ENCODE measurements around the genes USP17L11, USP17L26, USP17L27 and WDR1.

DNA sequence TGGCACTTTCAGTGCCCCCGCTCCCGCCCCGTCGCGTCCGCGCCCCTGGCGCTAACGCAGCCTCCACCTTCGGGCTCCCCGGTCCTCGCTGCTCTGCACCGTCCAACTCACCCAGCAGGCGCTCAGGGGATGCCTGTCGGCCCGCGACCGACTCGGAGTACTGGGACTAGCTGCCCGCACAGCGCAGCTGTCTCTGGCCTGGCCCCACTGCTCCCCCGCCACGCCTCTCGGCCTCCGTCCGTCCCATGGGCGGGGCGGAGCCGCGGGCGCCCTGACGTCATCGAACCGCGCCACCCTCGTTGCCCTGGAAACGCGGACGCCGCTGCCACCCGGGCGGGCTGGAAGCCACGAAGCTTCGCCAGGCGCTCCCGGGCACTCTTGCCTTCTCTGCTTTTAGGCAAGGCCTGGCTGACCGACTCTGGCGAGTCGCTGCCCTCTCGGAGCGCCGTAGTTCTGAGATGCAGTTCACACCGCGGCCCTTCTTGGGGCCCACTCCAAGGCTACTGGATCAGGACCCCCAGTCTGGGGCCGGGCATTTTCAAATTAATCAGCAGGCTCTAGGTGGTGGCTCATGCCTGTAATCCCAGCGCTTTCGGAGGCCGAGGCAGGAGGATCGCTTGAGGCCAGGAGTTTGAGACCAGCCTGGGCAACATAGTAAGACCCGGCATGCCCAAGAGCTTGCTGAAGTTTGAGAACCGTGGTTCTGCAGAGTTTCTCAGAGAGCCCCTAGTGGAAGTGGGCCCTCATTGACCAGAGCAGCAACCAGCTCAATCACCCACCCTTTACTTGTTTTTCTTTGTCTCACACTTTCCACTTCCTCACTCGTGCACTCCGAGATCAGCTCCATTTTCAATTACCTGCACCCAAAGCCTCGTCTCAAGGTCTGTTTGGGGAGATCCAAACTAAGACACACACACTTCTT is 12.0 kb downstream of the ACOX3 start:
- RRBS, 2 experiments: 1% methylated on average over 12 of the region's 64 CpGs

GRCh38 chr4:8473802-8474235 is 33.2 kb downstream of the TRMT44 start:
- RRBS, 2 experiments: no CpG with 5 or more reads among the region's 14 CpGs

DNA sequence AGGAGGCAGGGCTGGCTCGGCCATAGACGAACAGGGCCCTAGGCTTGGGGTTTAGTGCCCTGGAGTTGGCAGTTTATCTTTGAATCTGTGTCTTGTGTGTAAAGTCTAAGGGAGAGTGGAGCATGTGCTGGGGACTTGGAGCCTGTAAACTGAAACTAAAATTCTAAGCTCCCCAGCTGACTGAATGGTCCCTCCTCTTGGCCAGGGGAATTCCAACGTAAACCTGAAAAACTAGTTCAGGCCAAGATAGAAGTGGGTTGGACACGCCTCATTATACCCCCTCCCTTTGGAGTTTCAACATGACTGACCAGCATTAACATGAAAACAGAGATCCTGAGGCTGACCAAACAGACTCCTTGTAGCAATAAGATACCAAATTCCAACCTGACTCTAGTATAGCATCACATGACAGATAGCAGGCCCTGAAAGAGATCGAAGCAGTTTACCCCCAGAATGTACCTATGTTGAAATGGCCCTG is 46.0 kb upstream of the GPR78 start:
- RRBS, 2 experiments: no CpG with 5 or more reads among the region's 5 CpGs

GRCh38 chr4:8558443-8558938 is 21.7 kb upstream of the GPR78 start:
- RRBS, 2 experiments: no CpG with 5 or more reads among the region's 12 CpGs

GRCh38 chr4:9215253-9215686 is at the start of gene USP17L11:
Gene USP17L11 (plus strand): TSS chr4:9215405.
- RRBS, 2 experiments: no CpG with 5 or more reads among the region's 17 CpGs

- RRBS, 2 experiments: no CpG with 5 or more reads among the region's 21 CpGs
Observed at GRCh38 chr4:9334379-9334940, at the start of gene USP17L26. Gene USP17L26 (plus strand): TSS chr4:9334658.

- RRBS, 2 experiments: no CpG with 5 or more reads among the region's 20 CpGs
Observed at GRCh38 chr4:9343975-9344425, at the start of gene USP17L27. Gene USP17L27 (plus strand): TSS chr4:9344148.

DNA sequence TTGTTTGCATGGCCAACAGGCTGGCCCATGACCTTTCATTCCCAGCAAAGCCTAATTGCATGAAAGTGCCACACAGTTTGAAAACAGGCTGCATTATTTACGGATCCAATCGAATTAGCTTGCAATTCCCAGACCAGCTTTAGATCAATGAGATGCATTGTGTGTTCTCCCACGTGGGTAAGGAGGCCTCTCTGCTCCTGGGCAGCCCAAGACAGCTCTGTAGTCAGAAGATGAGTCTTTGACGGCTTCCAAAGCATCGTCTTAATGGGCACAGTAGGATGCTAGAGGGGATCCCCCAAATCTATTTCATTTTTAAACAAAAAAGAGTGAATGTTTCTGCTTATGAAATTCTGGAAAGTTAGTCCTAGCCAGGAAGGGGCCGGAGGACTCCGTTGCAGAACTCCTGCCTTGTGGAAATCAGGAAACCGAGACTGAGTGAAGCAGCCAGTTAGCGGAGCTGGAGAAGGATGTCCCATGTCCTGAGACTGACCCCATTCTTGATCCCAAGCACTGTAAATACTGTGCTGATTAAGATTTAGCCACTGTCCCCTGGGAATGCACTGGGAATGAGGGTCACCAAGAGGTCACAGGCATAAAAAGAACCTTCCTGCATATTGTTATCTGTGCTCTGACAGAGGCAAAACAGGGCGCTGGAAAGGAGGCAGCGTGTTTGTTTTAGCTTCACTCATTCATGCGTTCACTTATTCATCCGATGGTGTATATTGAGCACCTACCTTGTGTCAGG is 10.2 kb upstream of the SLC2A9 start:
- RRBS, 2 experiments: no CpG with 5 or more reads among the region's 13 CpGs

GRCh38 chr4:10074248-10075638 is 41.9 kb downstream of the WDR1 start:
- RRBS, 2 experiments: 88 to 91% methylated on average over 1 to 2 of the region's 34 CpGs

- RRBS, 2 experiments: no CpG with 5 or more reads among the region's 14 CpGs
Observed at GRCh38 chr4:10098691-10099212, 17.8 kb downstream of the WDR1 start.

GRCh38 chr4:10113778-10115083 is 2.4 kb downstream of the WDR1 start:
- RRBS, 2 experiments: no CpG with 5 or more reads among the region's 21 CpGs

DNA sequence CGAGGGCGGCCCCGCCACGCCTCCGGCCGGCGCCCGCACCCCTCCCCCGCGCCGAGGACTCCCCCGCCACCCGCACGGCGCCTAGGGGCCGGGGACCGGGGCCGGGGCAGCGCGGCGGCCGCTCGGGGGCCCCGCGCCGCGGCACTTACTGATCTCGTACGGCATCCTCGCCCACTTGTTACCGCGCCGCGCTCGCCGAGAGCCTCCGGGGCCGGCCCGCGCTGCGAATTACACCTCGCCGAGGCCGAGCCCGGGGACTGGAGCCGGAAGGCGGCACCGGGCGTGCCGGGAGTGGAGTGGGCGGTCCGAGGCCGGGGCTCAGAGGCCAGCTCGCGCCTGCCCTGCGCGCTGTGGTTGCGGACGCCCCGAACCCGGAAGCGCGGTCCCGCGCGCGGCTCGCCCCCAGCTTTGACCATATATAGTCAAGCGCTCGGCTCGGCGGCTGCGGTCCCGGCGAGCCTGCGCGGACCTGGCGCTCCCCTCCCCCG is at the start of gene WDR1:
Gene WDR1 (minus strand): TSS at position 298 of the 488 bp plus-strand sequence.
- RRBS, 2 experiments: under 1 to 1% methylated on average over 58 to 66 of the region's 79 CpGs

GRCh38 chr4:10180959-10181844 is 64.6 kb upstream of the WDR1 start:
- RRBS, 2 experiments: no CpG with 5 or more reads among the region's 4 CpGs

- RRBS, 2 experiments: no CpG with 5 or more reads among the region's 1 CpG
Observed at GRCh38 chr4:10736384-10736796, 51.8 kb upstream of the CLNK start.

GRCh38 chr4:11468746-11469298 is 40.1 kb upstream of the HS3ST1 start:
- RRBS, 2 experiments: no CpG with 5 or more reads among the region's 4 CpGs

GRCh38 chr4:11722272-11722875 is 293.7 kb upstream of the HS3ST1 start:
- RRBS, 2 experiments: no CpG with 5 or more reads among the region's 5 CpGs

DNA sequence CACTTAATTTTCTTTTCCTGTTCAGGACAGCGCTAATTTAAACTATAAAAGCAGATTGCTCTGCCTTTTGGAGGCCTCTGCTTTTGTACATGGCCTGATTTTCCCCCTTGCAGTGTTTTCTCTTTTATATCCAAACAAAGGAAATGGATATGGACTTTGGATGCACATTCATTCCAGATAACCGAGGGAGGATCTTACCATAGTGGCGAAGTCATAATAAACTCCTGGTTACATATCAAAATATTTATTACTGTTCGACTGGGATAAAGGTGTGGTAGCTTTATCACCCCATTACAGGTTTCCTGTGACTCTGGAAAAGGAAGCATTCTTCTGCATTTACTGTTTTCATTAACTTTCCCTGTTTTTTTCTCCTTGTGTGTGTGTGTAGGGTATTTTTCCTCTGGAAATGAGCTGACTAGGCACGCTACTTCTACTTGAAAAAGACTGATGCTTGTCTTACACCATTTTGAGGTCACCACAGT is 373.2 kb upstream of the HS3ST1 start:
- RRBS, 2 experiments: no CpG with 5 or more reads among the region's 5 CpGs

DNA sequence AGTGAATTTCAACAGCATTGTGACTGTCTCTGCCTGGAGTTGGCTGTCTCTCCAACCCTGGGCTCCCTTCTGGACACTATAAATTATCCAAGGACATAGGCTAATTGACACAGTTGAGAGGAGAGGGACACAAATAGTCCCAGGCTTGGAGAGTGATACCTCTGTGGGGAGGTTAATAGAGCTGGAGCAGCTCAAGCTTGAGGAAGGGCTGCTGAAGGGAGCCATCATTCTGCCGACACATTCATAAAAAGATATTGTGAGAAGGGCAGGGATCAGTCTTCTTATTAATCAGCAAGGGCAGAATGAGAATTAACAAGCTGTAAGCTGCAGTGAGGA is 572.1 kb downstream of the RAB28 start:
- RRBS, 2 experiments: no CpG with 5 or more reads among the region's 1 CpG

GRCh38 chr4:13173742-13174087 is 310.4 kb downstream of the RAB28 start:
- RRBS, 2 experiments: no CpG with 5 or more reads among the region's 5 CpGs

- RRBS, 2 experiments: no CpG with 5 or more reads among the region's 3 CpGs
Observed at GRCh38 chr4:13588509-13589405, 38.8 kb downstream of the BOD1L1 start.

All from NT2/D1 (cell line).